ENCODE data around the genes DOCK4, SMIM30 and ASZ1.

GRCh38 chr7:112111727-112112223, 94.4 kb downstream of the DOCK4 start:
- PRO-cap, 2 experiments = no peak in any of the 2 experiments

GRCh38 chr7:112206140-112206508, at the start of gene DOCK4:
Gene DOCK4 (minus strand): TSS chr7:112206399.
- PRO-cap, 2 experiments = peak in 2 of 2 experiments; most common minus-strand start chr7:112206389 (in 2)

GRCh38 chr7:112346277-112346896, 103.9 kb upstream of the IFRD1 start:
- PRO-cap, 2 experiments = no peak in any of the 2 experiments

DNA sequence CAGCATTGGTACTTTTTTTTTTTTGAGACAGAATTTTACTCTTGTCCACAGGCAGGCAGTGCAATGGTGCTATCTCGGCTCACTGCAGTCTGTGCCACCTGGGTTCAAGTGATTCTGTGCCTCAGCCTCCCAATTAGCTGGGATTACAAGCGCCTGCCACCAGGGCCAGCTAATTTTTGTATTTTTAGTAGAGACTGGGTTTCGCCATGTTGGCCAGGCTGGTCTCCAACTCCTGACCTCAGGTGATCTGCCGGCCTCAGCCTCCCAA, 3.9 kb downstream of the IFRD1 start:
- PRO-cap, 2 experiments = peak in 1 of 2 experiments; most common minus-strand start position 93 of the sequence (in 1)

DNA sequence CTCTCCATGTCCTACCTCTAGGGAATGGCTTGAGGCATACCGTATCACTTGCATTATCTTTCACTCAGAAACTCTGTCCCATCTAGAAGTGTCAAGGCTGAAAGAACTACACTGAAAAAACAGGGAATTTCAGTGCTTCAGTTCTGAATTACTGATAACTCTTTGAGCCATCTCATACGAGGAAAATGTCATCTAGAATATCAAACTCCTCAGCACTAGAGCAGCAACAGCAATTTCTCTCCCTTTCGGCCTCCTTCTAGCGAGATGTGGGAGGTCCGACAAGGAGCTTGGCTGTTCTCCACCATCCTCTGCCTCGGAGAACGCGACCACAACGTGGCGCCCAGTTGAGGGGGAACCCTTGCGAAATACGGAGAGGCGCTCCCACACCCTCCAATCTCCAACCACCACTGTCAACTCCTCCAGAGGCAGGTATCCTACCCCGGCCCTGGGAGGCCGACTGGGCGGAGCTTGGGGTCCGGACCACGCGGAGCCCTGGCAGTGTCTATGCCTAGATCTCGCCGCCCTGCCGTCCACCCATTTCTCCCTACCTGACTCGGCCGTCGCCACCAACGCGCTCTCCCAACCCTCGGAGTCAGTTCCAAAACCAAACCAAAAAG, 473 bp downstream of the TMEM168 start:
- PRO-cap, 2 experiments = peak in 2 of 2 experiments; most common plus-strand start position 316 of the sequence (in 2); most common minus-strand start position 315 of the sequence (in 1)

- PRO-cap, 2 experiments = no peak in any of the 2 experiments
These were observed 1.5 kb upstream of the TMEM168 start for GRCh38 chr7:112791620-112792133.

GRCh38 chr7:112995358-112996075, 55.8 kb upstream of the BMT2 start:
- PRO-cap, 2 experiments = peak in 2 of 2 experiments; most common plus-strand start chr7:112995769 (in 1); most common minus-strand start chr7:112995609 (in 1)

- PRO-cap, 2 experiments = peak in 2 of 2 experiments; most common plus-strand start chr7:113118671 (in 2); most common minus-strand start chr7:113118554 (in 2)
These were observed at the start of gene SMIM30 for GRCh38 chr7:113118042-113118732. Gene SMIM30 (minus strand): TSS chr7:113118554.

DNA sequence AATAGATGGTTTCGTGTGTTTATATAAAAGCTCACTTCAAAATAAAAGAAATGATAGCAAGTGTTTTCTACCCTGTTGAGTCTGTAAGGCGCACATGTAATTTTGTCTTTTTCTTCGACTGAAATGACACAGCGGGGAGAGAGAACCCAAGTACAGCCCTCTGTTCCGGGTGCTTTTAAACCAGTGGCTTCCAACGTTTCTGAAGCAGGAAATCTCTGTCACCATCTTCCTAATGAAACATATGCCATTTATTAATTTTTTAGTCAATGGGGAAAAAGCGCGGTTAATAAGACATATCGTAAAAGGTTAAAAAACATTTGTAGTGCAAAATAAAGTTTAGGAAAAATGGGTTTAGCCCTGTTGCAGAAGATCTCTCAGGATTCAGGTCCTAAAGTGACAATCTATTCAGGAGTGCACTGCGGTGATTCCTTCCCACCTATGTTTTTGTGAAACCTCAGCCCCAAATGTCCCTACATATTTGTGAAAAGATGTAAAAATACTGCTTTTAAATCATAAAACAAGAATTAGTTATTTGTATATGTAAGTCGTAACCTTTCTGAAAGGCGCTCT, 464 bp upstream of the SMIM30 start:
- PRO-cap, 2 experiments = no peak in any of the 2 experiments

- PRO-cap, 2 experiments = peak in 2 of 2 experiments; most common plus-strand start chr7:114922459 (in 2); most common minus-strand start chr7:114922470 (in 2)
These were observed 685 bp downstream of the MDFIC start for GRCh38 chr7:114922433-114923124.

DNA sequence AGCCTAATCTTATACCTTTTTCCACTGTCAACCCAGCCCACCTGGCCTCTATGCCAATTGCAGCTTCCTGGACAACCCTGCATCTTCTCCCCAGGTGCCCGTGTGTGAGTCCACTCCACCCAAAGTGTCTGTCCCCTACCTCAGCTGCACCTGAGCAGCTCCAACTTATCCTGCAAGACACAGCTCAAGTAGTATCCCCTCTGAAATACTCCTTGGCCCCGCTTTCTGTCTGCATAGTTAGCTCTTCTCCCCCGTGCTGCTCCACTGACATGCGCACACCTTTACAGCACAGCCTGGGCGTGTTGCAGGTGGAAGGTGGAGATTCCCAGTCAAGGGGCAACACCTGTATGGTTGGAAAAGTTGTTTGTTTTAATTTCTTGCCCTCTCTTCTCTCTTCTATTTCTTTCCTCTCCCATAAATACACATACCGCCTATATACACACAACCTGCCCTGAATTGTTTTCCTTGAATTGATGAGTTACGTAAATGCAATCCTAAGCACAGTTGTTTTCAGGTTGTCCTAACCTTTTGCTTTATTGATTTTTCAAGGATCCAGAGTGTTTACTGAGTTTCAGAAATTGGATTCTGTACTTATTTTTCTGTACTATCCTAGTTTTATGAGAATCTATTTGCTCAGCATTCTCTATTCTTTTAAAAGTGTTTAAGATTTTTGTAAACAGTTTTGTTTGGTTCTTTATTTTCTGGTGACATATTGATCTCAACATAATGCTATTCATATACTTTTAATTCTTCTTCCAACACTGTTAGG, 14.9 kb downstream of the MET start:
- PRO-cap, 2 experiments = no peak in any of the 2 experiments

DNA sequence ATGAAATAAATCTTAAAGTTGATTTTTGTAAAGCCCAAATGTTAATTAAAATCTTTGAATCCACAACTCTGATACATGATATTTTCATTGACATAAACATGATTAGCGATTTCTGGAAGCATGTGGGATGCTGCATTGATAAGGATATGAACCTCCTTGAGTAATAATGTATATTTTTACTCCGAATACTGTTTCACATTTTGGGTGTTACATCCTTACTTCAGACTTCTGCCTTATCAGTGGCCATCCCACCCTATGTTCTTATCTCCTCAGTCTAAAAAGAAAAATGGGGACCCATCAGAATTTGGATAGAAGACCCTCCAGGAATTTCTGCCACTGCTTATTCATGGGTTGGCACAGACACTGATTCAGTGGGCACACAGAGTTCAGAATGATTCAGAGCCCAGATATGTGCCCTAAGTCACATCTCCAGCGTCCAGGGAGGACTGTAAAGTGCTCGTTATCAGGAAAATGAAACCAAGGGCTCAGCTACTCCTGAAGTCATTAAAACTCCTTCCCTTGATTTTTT, 34.4 kb downstream of the MET start:
- PRO-cap, 2 experiments = no peak in any of the 2 experiments

- PRO-cap, 2 experiments = no peak in any of the 2 experiments
These were observed 52.1 kb downstream of the MET start for GRCh38 chr7:116723925-116724684.

DNA sequence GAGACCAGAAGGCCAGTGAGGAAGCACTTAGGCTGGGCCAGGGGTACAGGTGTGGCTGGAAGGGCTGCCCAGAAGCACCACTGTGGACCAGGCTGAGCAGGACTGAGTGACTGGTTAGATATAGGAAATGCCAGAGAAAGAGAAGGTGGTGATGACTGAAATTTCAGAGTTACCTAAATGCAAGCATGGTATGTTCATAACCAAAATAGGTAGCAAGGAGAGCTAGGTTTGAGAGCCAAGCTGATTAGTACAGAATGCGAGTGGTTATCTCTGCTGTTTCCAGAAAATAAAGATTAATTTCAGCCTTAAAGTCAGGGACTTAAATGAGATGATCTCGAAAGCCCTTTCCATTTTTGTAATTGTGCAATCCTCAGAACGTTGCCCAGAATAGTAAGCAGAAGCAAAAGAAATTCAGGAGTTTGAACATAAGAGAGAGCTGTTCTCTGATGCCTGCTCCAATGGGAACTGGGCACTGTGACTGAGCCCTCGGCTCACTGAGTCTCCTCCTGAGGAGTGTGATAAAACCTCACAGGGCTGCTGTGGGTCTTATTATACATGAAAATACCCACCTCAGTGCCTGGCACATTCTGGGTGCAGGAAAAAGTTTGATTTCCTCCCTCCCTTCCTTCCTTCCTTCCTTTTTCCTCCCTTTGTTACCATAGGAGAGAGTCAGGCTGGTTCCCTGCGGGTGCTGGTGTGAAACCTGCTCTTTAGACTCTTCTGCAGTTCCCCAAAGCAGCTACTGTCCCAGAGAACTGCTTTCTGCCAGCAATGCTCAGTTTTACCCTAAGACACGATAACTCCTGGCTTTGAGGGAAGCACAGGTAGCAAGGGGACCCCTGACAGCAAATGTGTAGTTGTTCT, 55.1 kb downstream of the MET start:
- PRO-cap, 2 experiments = no peak in any of the 2 experiments

GRCh38 chr7:116834666-116835132, 27.7 kb upstream of the CAPZA2 start:
- PRO-cap, 2 experiments = no peak in any of the 2 experiments

GRCh38 chr7:117427151-117427969, at the start of gene ASZ1:
Gene ASZ1 (minus strand): TSS chr7:117427493.
- PRO-cap, 2 experiments = no peak in any of the 2 experiments

- PRO-cap, 2 experiments = no peak in any of the 2 experiments
These were observed 125.9 kb downstream of the CFTR start for GRCh38 chr7:117605413-117606357.

GRCh38 chr7:117731283-117732003, 141.8 kb downstream of the CTTNBP2 start:
- PRO-cap, 2 experiments = no peak in any of the 2 experiments

DNA sequence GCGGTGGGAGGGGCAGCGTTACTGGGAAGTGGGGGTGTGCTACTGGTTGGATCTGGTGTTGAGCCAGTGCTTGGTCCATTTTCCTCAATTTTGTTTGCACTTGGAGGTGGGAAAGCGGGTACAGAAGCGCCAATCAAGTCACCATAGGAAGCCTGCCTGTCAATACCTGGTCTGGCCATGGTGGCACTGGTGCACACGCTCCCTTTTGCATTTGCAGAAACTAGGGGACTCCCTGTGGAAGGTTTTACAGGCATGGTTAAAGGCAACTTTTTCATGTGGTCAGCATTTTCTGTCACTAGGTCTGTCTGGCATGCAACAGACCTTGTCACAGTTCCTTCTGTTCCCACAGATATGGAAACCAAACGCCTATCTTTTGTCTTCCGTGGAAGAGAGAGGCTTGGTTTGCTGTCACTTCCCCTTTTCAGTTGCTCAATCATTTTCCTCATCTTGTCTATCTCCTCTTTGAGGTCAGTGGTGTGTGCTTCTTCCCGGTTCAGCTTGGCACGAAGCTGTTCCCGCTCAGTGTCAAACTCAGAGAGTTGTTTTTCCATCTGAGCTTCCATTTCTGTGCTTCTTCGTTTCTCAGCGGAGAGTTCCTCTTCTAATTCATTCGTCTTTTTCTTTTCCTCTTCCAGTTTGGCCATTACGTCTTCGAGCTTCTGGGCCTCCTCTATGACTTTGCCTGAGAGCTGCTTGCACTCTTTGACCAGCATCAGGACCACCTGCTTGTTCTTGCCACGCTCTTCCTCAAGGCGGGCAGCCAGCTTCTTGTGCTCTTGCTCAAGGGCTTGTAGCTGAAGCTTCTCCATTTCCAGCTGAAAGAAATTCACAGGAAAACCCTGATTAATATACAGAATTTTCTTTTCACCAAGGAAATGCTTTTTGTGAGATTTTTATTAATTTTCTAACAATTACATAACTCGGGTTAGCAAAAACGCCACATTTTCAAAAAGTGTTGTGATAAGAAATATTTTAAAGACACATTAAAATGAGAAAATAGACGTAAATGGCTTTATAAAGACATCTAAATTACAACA, 81.0 kb downstream of the CTTNBP2 start:
- PRO-cap, 2 experiments = no peak in any of the 2 experiments

- PRO-cap, 2 experiments = no peak in any of the 2 experiments
These were observed 800.6 kb upstream of the KCND2 start for GRCh38 chr7:119472391-119472699.